Spinal cord (tissue), 3 donors: ENCODE results near the genes UCN3 and TUBAL3.

GRCh38 chr10:5364689-5365277 lies at the start of gene UCN3:
Gene UCN3 (plus strand): TSS chr10:5364966.
- PRO-cap, result no peak
- RAMPAGE, long total RNA, result no peak

GRCh38 chr10:5404704-5405128 lies at the start of gene TUBAL3:
Gene TUBAL3 (minus strand): TSS chr10:5404828.
- PRO-cap, result no peak
- RAMPAGE, long total RNA, result no peak

DNA sequence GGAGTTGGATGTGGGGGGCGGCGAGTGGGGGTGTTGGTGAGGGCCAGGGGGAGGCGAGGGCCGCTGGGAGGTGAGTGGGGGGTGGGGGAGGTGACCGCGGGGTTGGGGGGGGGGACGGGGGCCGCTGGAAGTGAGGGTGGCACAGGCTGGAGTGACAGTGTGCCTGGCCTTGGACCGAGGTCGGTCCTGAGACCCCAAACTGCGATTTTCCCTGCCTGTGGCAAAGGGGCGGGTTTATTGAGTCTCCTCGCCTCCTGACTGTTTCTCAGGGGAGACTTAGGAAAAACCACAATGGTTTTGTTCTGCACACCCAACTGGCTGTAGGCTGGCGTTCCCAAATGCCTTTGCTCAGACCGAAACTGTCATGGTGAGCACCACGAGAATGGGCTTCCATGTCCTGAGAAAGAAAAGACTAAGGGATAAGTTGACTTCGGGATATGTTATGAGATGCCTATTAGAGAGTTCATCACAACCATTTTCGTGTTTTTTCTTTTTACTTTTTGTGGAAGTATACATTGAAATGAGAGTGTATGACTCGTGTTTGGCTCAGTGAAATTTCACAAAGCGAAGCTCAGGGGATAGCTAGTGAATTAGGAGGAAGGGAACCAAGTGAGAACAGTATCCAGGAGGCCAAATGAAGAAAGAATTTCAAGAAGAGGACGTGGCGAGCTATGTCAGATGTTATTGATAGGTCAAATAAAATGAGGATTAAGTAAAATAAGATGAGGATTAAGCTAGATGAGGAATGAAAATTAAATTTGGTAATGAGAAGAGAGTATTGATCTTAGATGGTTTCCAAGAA lies 777 bp downstream of the NET1 start:
- PRO-cap, result no peak
- RAMPAGE, long total RNA, result no peak

GRCh38 chr10:5466988-5467589 lies 32.3 kb downstream of the CALML5 start:
- PRO-cap, result no peak
- RAMPAGE, long total RNA, result no peak

- PRO-cap, result no peak
- RAMPAGE, long total RNA, result no peak
Measured at GRCh38 chr10:5486678-5487431, 12.5 kb downstream of the CALML5 start.

DNA sequence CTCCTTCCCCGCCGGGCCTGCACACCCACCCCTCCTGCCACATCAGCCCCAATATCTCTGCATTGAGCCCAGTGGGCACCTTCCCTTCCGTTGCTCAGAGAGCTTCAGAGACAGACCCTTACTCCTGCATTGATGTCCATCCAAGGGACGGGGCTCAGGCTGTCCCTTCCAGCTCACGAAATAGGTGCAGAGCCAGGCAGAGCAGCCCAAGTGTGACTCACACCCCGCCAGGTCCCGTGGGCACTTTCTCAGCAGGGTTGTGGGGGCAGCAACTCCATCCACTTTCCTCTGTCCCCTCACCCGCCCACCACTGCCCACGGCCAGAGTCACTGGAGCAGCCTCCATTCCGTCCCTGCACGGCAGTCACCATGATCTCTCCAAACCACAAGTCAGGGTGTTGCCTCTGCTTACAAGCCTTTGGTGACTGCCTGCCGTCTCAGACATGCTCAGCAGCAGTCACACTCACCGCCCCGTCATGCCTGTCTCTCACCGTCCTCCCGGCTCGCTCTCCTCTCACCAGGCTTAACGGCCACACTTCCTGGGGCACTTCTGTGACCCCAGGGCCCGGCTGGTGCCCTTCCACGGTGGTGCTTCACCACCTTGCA lies 39.2 kb downstream of the CALML3 start:
- PRO-cap, result no peak
- RAMPAGE, long total RNA, result no peak

DNA sequence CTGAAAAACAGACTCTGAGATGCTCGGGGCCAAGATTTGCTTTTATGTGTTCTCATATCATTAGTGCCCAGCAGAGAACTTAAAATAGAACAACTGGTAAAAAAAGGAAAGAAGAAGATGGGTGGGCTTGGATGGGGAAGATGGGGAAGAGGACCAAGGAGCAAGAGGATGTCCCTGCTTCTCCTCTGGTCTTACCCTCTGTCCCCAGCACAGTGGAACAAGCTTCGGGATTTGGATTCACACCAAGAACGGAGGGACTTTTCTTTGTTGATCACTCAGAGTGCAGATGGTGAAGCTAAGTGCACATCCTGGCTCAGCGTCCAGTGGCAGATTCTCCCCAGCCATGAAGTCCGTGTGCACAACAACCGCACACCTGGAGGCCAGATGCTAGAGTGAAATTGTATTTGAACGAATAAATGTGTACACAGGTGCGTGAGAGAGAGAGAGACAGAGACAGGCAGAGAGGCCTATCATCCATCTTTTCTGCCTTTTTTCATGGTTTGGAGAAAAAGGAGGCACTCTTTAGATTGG lies 31.6 kb downstream of the ASB13 start:
- PRO-cap, result no peak
- RAMPAGE, long total RNA, result no peak

DNA sequence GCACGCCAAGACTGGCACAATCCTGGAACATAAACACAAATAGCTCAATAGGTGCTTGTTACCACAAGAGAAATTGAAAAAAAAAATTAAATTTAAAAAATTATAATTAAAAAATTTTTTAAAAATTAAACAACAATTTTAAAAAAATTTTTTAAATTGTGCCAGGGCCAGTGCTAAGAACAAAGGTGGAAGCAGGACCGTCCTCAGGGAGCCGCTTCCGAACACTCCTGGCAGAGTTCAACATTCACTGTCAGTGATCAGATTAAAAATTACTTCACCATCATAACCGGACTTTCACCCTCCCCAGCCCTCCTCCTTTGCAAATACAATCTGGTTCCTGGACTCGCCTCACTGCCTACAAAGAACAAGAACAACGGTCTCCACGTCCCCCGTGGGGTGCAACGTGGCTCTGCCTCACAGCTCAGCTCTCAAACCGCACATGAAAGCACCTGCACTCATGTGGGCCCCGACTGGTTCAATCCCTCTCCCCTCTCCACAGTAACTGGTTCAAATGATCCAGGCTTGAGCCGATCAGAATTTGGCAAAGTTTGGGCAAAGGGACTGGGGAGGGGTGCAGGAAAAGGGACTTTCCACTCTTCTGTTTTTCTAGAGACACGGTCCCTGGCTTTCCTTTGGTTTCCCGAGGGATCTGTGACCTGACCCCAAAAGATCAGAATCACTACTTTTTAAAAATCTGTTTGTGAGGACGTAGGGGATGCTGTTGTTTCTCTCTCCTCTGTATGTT lies 21.1 kb downstream of the ASB13 start:
- PRO-cap, result no peak
- RAMPAGE, long total RNA, result no peak

DNA sequence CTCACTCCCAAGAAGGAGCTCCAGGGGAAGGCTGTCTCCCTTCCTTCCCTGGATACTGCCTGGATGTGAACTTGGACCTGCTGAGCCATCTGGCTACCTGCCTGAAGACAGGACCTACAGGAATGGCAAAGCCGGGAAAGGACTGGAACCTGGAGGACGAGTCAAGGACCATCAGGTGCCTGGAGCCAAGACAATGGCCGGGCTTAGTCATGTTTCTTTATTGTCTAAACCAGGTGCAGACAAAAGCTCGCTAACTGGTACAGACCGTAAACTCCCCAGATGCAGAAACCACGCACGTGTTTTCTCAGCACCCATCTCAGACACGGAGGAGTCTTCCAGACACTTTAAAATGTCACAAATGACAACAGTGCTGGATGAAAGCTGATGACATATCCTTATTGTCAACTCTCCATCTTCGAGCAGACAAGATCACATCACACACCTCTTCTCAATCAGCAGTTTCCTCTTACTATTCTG lies 12.1 kb downstream of the ASB13 start:
- PRO-cap, result no peak
- RAMPAGE, long total RNA, result no peak

- PRO-cap, result no peak
- RAMPAGE, long total RNA, result no peak
Measured at GRCh38 chr10:5665376-5665753, 1.0 kb downstream of the ASB13 start.

DNA sequence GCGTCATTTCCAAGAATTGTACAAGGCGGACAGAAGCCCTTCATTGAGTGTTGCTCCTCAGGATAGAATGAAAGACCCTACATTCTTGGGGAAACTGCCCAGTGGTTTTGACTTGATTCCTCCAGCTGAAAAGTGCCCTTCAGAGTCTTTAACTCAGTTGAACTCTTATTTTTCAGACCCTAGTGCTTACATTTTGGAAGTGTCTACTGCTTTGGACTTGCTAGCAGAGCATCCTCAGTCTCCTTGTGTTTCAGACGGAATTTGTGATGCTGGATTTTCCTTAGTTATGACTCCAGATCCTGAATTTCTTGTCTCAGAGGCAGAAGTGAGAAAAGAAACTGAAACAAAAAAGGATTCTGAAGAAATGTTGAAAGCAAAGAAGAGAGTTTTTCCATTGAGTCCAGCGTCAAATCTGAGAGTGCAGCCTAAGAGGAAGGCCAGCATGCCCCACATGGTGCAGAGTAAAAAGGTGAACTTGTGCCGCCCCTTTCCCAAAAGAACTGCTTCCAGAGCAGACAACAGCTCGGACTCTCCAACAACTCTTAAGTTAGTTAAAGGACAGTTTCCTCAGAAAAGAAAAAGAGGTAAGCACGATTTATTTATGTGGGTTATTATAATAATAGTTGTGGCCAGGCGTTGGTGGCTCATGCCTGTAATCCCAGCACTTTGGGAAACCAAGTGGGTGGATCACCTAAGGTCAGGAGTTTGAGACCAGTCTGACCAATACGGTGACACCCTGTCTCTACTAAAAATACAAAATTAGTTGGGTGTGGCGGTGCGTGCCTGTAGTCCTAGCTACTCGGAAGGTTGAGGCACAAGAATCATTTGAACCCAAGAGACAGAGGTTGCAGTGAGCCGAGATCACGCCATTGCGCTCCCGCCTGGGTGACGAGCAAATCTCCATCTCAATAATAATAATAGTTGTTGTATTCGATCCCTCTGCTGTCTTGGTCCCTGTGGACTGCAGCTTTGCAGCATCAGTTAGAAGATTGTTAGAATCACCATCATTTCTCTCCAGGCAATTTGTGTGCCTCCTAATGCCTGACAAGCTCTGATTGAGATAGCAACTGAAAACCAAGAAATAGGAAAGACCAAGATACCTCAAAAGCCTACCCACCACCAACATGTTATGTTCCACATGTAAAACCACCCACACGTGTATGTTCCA lies 46.4 kb downstream of the TASOR2 start:
- PRO-cap, result no peak
- RAMPAGE, long total RNA, result no peak

- PRO-cap, result no peak
- RAMPAGE, long total RNA, result no peak
Measured at GRCh38 chr10:5747093-5747675, 62.5 kb downstream of the TASOR2 start.

- PRO-cap, result no peak
- RAMPAGE, long total RNA, result no peak
Measured at GRCh38 chr10:5766410-5766972, 46.7 kb downstream of the GDI2 start.

- PRO-cap, result no peak
- RAMPAGE, long total RNA, result no peak
Measured at GRCh38 chr10:5773783-5773991, 39.5 kb downstream of the GDI2 start.

- PRO-cap, result no peak
- RAMPAGE, long total RNA, result no peak
Measured at GRCh38 chr10:5774359-5775064, 38.7 kb downstream of the GDI2 start.

- PRO-cap, result no peak
- RAMPAGE, long total RNA, result no peak
Measured at GRCh38 chr10:5785088-5785362, 28.2 kb downstream of the GDI2 start.

DNA sequence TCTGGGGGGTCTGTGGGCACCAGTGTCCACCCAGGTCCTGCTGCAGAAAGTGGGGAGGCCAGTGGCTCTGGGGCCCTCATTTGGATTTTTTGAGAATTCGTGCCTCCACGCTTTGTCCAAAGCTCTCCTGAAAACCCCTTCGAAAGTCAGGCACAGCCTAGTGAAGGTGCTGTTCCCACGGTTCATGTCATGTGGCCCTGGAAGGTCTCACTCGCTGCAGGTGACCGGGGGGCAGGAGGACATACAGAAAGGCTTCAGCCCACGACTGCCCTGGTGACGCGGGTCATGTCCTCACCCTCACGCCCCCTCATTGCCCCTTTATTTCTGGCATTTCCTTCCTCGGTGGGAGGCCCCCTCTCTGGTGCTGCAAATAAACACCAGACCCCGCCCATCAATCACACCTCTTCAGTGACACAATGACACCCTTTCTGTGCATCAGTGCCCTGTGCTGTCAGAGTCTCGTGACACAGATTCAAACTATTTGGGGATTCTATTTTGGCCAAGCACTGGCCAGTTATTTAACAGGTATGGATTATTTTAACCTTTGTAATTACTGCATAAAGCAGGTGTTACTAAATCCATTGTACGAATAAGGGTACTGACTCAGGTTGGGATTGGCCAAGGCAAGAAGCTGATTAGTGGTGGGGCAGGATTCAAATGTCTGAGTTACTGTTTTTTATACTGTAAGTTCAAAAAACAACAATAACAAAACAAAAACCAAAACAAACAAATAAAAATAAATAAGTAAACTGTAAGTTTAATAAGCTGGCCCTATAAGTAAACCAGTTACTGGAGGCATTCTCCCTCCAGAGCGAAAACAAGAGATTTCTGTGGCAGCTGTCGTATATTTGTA lies 27.8 kb upstream of the GDI2 start:
- PRO-cap, result no peak
- RAMPAGE, long total RNA, result no peak

DNA sequence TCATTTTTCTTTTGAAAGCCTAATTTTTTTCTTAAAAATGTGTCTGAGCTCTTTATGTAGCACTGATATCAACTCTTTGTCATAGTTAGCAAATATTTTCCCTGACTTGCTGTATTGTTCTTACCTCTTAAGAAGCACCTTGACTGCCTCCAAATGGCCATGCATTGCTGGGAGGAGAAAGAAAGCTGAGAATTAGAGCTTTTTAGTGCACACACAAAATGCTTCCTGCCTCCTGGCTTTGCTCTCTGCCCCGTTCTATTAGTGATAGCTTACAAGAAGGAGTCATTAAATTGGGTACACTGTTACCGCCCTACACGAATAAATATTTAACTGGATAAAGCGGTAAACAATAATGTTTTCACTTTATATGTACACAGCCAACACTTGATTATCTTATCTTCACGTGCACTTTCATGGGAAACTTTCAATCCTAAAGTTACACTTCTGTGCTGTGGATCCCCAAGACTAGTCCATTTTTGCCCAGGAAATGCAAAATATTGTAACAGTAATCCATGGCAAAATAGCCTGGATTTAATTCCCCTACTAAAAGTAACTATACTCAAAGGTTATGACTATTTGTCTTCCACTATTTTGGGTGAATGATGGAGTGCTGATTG lies 4.0 kb downstream of the ANKRD16 start:
- PRO-cap, result no peak
- RAMPAGE, long total RNA, result no peak

DNA sequence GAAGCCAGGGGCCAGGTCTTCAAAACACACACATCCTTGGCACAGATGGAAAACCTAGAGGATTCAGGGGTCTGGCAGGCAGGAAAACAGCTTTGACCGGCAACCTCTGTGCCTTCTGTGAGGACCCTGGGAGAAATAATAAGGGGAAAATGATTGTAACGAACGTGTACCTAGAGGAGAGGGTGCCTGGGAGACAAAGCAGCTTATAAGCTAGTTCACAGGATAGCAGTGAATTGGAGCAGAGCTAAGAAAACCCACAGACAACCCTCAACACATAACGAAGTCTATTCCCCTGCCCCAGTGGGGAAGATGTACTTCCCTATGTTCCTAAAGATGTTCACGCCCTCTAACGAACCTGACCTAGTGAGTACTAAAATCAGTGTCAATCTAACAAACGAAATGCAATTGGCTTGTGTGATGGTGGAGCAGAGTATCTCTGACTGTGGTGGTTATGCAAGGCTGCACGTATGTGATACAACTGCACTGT lies 1.5 kb downstream of the ANKRD16 start:
- PRO-cap, result no peak
- RAMPAGE, long total RNA, result no peak

GRCh38 chr10:5984259-5984566 lies 6.9 kb upstream of the IL15RA start:
- PRO-cap, result no peak
- RAMPAGE, long total RNA, result no peak